Colic lymph node (tissue), 1 donor: ENCODE measurements around a stretch of chr7.

GRCh38 chr7:157000458-157000994 lies 9.9 kb downstream of the MNX1 start:
- PRO-cap = no peak

DNA sequence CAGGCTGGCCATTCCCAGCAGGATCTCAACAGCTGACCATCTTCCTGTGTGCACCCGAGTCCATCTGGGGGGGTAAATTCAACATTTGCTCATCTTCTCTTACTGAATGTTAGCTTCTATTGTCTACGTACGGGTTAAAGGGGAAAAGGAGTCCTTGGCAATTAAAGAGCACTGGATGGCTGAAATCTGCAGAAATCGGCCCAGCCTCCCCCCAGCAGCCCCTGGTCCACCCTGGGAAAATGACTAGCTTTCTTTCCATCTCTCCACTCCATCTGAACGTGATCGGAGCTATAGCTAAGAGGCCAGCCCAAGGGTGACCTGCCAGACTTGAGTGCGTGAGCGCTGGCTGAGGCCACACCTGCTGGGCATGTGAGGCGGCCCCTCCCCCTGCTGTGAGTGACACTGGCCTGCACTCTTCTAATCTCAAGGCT lies 12.1 kb upstream of the MNX1 start:
- PRO-cap = no peak

DNA sequence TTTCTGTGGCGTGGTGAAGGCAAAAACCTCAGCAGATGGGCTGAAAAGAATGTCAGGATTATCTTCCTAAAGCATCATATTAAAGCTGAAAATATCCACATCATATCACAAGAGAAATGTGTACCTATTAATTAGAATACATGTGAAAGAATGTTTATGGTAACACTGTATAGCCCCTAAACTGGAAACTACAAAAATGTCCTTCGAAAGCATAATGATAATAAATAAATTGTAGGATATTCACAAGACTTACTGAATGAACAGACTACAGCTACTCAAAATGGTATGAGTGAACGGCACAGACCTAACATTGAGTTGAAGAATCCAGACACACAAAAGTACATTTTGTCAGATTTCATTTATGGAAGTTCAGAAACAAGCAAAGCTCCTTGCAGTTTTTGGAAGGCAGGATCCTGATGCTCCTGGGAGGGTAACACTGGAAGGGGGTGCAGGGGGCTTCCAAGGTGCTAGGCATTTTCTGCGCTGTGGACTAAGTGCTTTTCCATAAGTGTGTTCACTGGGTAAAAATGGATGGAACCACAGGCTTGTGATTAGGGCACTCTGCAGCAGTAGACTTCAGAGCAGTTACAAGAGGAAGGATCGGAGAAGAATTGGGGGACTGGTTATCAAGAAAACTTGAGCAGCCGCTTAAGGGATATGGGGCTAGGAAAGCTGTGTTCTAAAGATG lies 97.7 kb upstream of the DNAJB6 start:
- PRO-cap = no peak

DNA sequence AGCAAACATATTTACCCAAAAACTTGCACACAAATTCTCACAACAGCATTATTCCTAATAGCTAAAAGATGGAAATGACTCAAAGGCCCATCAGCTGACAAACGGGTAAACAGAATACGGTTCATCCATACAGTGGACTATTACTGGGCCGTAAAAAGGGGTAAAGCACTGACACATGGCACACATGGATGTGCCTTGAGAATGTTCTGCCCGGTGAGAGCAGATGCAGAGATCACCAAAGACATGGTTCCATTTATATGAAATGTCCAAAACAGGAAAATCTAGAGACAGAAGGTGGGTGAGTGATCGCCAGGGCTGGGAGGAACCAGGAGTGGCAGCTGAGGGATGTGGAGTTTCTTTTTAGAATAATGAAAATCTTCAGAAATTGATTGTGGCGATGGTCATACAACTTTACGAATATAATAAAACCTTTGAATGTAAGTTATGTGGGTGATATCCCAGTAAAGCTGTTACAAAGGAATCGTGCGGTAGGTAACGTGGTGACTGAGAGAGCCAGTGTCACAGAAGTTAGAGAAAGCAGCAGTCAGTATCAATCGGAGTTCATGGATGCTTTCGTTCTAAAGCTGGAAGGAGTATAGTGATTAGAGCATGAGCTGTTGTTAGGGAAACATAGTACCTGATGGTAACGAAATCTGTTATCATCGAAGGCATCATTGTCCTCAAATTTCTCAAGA lies 95.0 kb upstream of the DNAJB6 start:
- PRO-cap = no peak

- PRO-cap = no peak
These were observed 89.0 kb upstream of the DNAJB6 start for GRCh38 chr7:157247785-157248267.

- PRO-cap = no peak
These were observed 66.8 kb upstream of the DNAJB6 start for GRCh38 chr7:157269767-157270584.

GRCh38 chr7:157539432-157540489 lies 203.0 kb downstream of the DNAJB6 start:
- PRO-cap = no peak

DNA sequence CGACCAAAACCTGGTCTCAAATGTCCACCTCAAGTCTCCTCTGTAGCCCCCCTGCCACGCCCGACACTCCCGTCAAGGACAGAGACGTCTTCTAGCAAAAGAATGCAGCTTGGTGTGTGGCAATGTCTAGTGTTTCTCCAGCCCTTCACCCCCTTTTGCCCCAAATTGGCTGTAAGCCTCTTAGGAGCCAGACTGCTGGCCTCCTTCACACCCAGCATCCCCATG lies 305.1 kb downstream of the DNAJB6 start:
- PRO-cap = unidirectional peak, minus-strand start at position 69 of the sequence

DNA sequence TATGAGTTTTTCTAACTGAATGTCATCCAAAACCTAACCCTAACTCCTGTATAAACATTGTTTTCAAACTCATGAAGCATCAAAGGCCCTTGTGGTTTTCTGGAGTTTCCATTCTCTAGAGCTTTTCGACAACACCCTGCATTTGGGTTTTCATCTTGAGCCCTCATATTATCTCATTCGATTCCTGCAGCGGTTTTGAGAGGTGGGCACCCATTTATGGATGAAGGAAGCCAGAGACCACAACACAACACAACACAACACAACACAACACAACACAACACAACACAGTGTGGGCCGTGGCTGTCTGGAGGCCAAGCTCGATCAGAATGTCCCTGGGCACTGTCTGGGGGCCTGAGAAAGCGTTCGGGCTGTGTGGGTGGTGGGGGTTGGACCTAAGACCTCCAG lies 490.3 kb downstream of the DNAJB6 start:
- PRO-cap = no peak

DNA sequence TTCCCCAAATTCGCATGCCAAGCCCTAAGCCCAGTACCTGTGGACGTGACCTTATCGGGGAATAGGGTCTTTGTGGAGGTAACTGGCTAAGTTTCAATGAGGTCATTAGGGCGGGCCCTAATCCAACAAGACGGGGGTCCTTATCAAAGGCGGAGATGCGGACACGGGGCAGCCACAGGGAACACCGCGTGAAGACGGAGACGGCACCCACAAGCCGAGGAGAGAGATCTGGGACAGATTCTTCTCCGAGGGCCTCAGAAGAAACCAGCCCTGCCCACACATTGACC lies 516.9 kb downstream of the DNAJB6 start:
- PRO-cap = no peak

- PRO-cap = no peak
These were observed 120.0 kb downstream of the PTPRN2 start for GRCh38 chr7:158467462-158468136.

- PRO-cap = no peak
These were observed 50.4 kb downstream of the PTPRN2 start for GRCh38 chr7:158537112-158537736.

- PRO-cap = no peak
These were observed 47.7 kb downstream of the PTPRN2 start for GRCh38 chr7:158540013-158540268.

DNA sequence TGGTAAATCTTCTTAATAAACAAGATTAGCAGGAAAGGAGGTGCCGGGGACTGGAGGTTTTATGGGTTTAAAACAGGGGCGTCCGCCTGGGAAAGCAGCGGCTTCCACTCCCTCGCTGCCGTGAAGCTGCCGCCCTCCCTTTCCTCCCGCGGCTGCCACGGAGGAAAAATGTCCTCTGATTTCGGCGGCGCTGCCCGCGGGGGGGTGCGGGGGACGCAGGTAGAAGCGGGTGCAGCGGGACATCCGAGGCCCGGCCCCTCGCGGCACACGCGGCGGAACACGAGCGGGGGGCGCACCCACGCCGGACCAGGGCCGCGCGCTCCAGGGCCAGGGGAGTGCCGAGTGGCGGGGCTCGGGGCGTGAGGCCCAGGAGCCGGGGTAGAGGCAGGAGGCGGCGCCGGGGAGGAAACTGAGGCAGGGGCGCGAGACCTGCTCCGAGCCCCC lies 1.0 kb downstream of the PTPRN2 start:
- PRO-cap = no peak

- PRO-cap = no peak
These were observed 14.5 kb upstream of the PTPRN2 start for GRCh38 chr7:158602139-158602550.

DNA sequence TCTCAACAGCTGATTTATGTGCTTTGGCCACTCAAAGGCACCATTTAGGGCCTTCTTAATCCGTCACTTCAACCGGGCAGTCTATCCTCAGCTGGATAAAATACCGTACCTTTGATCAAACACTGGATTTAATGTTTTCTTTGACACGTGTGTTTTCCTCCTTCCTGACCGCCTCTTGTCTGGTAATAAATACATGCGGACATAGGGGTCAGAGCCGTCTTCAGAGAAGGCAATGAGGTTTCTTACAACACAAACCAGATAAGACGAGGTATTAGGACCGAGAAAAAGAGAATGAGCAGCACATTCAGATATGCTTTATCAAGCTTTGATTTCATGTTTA lies 32.3 kb upstream of the NCAPG2 start:
- PRO-cap = no peak

- PRO-cap = unidirectional peak, plus-strand start at chr7:158821332
These were observed 8.0 kb downstream of the ESYT2 start for GRCh38 chr7:158820852-158822220.

GRCh38 chr7:158827336-158827908 lies 1.9 kb downstream of the ESYT2 start:
- PRO-cap = bidirectional peak, plus-strand start at chr7:158827698, minus-strand start at chr7:158827593

- PRO-cap = no peak
These were observed 5.7 kb downstream of the DYNC2I1 start for GRCh38 chr7:158861988-158862554.

- PRO-cap = no peak
These were observed 12.4 kb downstream of the DYNC2I1 start for GRCh38 chr7:158868601-158869257.